Neutrophil (primary cell): ENCODE measurements around the genes ZFAND3 and LRFN2.

GRCh38 chr6:37191768-37192441 is 22.0 kb downstream of the PIM1 start:
- PRO-cap = no peak

- PRO-cap = no peak
These were observed 17.5 kb downstream of the CCDC167 start for GRCh38 chr6:37481963-37482730.

DNA sequence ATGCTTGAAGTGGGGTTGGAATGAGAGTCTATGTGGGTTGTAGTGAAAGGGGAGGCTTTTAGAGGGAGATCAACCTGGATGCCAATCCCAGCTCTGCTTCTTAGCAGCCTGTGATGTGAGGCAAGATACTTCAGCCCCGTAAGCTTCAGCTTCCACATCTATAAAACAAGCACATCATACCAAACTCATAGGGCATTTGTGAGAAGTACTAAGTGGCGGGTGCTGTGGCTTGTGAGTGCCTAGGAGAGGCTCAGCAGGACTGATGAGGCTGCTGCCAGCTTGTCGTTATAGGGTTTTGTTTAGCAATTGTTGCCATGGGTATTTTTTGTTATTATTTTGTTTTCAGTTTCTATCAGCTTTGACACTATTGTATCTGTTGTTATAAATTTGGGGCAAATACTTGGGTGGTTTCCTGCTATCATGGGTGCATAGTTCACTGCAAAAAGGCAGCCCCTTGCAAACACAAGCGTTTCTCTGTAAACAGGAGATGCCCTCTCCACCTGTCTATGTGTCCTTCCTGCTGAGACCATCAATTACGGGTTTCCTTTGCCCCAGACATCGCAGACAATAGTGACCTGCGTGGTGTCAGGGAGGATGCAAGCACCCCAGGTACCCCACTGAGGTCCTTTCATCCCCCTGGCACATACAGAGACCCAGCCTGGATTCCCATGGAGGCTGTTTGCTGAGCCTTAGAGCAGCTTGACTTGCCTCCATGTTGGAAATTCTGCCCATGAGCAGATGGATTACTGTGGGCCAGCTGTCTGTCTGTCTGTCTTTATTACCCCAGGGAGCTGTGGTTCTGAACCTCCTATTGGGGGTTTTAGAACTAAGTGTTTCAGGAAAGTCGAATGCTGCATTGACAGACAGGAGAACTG is 3.1 kb upstream of the CCDC167 start:
- PRO-cap = no peak

GRCh38 chr6:37535524-37536724 is 36.2 kb upstream of the CCDC167 start:
- PRO-cap = no peak

DNA sequence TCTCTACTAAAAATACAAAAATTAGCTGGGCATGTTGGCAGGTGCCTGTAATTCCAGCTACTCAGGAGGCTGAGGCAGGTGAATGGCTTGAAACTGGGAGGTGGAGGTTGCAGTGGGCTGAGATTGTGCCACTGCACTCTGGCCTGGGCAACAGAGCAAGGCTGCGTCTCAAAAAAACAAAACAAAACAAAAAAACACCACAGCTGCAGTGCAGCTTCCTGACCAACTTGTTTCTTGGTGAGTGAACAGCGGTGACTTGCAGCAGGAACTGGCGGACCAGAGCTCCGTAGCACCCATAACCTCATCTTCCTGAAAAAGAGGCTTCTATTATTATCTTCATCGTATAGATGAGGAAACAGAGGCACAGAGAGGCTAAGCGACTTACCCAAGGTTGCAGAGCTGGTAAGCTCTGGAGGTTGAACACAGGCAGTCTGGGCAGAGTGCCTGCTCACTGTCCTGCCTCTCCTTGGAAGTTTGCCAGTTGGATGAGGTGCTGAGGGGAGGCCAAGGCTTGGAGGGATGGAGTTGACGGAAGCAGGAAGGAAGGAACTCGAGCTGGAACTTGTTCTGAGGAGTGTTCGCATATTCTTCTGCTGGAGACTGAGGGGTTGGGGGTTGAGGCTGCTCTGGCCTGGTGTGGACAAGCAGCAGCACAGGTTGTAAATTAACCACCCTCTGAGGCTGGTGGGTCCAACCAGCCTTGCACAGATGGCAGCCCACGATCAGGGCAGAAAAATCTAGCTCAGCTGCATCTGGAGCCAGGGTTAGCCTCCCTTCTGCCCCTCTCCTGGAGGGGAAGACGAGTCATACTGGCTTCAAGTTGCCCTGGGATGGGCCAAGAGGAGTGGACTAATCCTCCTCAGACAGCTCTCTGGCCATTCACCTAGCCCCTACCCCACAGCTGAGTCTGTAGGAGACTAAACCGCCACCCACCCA is 48.0 kb upstream of the CCDC167 start:
- PRO-cap = no peak

DNA sequence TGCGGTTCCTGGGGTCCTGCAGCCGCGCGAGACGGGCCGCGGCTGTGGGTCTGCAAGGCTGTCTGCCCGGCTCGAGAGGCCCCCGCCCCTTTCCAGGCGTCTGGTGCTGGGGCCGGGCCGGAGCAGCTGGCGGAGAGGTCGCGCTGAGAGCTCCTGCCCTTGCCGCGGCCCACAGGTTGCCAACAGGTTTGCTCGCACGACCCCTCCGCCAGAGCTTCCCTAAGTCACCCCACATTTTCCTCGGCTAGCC is 919 bp upstream of the MDGA1 start:
- PRO-cap = no peak

DNA sequence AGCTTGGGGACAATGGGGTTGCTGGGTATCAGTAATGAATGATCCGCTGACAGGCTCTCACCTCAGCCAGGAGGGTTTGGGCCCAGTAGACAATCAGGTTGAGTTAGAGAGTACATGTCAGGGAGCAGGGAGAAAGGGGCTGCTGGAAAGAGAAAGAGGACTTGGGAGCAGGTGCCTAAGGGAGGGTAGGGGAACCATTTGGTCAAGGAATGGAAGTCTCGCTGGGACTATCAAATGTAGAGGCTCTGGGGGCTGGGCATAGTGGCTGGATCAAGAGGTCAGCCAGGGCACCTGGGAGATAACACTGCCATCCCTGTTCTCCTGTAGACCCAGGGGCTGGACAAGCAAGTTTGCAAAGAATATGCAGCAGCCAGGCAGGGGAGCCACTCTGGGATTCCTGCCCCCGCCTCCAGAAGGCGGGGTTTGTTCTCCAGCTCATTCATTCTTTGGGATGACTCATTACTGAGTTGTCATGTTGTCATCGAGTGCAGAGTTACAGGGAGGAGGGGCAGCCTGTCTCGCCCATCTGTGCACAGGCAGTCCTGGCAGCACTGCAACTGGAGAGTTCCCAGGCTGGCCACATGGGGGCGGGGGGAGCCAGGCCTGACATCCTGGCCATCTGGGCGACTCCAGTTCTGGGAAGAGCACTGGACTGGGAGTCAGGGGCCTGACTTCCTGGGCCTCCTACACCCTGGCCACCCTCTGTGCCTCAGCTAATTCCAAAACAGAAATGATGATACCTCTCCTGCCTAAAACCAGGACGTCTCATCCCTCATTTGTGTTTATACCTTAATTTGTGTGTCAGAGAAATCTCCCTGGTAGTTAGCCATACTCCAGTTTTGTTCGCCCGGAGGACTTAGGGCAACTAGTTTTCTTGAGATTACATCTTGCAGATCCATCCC is 28.2 kb upstream of the ZFAND3 start:
- PRO-cap = no peak

DNA sequence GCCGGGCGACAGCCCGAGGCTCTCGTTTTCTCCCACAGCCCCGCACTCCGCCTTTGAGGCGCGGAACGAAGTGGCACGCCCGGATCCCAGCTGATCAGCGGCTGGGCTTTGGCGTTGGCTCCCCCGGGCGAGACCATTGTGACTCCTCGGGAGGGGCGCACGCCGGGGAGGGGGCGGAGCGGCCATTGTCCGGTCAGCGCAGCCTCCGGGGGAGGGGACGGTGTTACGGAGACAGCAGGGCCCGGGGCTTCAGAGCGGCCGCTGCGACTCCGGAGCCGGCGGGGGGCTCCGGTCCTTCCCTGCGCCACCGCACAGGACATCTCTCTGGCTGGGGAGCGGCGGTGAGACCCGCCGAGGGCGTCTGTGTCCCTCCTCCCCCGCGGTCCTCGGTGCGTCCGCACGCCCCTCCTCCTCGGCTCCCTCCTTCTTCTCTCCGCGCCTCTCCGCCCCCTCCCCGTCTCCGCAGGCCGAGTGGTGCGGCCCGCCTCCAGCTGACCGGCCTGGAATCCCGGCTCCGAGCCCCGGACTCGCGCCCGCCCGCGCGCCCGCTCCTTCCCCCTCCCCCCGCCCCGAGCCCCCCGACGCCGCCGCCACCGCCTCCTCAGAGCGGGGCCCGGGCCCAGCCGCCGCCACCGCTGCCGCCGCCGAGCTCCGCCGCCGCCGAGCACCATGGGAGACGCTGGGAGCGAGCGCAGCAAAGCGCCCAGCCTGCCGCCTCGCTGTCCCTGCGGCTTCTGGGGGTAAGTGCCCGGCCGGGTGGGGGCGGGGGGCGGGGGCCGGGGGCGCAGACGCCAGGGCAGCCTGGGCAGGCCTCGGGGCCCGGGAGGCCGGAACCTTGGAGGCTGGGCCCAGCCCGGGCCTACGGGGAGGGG is at the start of gene ZFAND3:
TSS of gene ZFAND3 (plus strand) at position 451 of the 872 bp plus-strand sequence.
- PRO-cap = bidirectional peak, plus-strand start at position 252 of the sequence, minus-strand start at position 55 of the sequence; bidirectional peak, plus-strand start at position 490 of the sequence, minus-strand start at position 326 of the sequence

DNA sequence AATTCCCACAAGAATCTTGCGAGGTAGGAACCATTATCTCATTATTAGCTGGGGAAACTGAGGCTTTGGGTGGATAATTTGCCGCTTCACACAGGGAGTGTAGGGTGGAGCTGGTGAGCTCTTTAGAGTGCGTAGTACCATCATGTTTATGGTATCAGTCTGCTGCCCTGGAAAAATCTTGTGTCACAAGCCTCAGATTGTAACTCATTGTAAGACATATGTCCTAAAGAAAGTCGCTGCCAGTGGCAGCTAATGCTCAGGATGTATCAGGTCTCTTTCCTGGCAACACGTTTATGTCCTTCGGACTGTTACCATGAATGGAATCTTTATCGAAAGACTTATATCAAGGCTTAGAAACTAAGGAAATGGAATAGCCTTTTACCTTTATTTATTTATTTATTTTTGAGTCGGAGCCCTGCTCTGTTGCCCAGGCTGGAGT is 1.9 kb downstream of the ZFAND3 start:
- PRO-cap = no peak

DNA sequence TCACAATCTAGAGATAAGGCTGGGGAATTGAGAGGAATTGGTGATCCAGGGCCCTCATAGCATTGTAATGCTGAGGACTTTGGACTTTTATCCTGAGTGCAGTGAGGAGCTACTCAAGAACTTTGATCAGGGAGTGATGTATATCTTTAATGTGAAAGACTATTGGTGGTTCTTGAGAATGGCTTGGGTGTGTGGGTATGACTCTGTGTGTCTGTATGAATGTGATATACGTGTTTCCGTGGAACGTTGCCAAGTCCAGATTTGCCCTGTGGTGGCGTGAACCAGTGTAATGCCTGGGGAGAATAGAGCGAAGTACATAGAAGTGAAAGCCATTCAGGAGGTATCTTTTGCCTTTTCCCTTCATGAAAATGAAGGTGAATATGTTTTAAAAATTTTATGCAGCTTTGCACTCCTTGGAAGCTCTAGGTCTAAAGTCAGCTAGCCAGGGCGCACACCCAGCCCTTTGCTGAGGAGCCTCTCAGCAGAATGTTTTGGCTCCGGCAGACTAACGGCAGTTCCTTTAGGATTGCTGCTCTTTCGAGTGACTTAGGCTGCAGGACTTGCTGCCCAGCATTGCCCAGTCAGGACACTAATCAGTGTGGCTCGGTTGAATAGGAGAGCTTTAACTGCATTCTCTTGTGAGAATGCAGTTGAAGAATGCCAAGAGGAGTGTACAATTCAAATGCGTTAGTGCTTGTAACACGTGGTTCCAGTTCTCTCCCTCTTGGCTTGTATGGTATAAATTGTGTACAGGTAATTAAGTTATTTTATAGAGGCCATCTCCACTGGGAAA is 3.6 kb downstream of the ZFAND3 start:
- PRO-cap = no peak

DNA sequence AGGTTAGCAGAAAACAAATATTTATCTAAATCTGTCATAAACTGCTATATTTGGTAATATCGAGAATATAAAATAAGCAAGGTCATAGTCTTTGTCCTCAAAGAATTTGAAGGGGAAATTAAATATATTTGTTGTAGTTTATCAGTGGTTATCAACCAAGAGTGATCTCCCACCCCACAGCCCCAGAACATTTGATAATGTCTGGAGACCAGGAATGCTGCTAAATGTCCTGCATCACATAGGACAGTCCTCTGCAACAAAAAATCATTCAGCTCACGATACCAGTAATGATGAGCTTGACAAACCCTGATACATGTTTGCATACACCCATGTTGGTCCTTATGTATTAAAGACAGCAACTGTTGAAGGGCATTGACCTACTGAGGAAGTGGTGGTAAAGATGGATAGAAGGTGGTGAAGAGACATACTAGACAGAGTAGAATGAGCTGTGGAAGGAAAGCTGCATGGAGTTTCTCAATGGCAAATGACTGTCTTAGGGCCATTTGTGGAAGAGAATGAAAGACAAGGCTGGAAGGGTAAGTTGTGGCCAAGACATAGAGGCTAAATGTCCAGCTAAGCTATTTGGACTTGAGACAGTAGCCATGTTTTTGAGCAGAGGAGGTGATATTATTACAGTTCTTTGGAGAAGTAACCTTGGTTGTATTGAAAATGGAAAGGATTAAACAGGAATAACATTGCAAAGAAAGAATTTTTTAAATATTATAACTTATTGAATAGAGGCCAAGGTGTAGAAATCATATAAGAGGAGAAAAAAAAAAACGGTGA is 243.9 kb downstream of the ZFAND3 start:
- PRO-cap = no peak

- PRO-cap = no peak
These were observed 320.0 kb downstream of the ZFAND3 start for GRCh38 chr6:38139413-38140034.

GRCh38 chr6:38481446-38482167 is 158.1 kb downstream of the BTBD9 start:
- PRO-cap = no peak

GRCh38 chr6:38508327-38509208 is 131.2 kb downstream of the BTBD9 start:
- PRO-cap = no peak

GRCh38 chr6:38565255-38565749 is 74.4 kb downstream of the BTBD9 start:
- PRO-cap = no peak

DNA sequence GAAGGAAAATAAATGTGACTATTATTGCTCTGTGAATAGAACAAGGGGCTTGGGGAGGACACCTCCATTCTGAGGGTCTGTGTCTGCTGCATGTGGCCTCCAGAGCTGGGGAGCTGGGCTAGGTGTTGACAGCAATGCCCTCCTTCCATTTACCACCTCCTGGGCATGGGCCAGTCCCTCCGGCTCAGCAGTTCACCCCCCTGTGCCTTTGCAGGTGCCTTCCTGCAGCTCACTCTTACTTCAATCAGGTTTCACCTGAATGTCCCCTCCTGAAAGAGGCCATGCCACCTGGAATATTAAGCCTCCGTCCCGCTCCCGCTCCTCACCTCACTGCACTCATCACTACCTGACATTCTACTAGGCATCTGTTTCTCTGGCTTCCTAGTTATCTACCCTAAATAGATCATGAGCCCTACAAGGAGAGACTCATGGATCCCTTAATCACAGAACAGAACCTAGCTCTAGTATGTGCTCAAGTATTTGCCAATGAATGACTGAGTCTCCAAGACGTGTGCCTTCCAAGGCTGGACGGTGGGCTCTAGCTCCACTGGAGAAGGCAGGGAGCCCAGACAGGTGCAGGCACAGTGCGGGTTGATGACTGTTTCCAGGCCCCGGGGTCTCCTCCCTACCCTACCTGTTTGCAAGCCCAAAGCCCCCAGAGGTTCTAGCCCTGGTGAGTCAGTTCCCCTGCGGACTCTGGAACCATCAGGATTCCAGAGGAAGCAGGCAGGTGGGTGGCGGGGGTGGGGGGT is 22.2 kb downstream of the KCNK5 start:
- PRO-cap = no peak

DNA sequence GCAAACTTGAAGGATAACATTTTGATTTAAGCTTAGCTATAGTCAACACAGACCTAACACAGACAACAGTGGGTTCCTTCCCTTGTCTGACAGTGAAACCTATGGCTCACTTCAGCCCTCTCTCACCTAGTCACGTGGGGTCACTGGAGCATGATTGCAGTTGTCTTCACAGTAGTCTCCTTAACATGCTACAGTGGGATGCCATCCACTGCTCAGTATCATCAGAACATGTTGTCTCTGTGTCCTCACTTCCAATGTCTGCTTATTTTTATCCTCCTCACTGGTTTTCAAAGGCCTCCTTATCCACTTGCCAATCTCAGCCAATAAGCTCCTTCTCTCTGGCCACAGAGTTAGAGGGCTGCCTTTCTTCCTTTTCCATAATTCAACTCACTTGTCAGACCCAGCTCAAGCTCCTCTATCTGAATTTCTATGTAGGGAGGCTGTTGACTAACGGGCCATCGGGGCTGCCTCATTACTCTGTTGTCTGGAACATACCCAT is 28.3 kb upstream of the KIF6 start:
- PRO-cap = no peak

- PRO-cap = no peak
These were observed 393 bp upstream of the DAAM2 start for GRCh38 chr6:39791878-39792087.

DNA sequence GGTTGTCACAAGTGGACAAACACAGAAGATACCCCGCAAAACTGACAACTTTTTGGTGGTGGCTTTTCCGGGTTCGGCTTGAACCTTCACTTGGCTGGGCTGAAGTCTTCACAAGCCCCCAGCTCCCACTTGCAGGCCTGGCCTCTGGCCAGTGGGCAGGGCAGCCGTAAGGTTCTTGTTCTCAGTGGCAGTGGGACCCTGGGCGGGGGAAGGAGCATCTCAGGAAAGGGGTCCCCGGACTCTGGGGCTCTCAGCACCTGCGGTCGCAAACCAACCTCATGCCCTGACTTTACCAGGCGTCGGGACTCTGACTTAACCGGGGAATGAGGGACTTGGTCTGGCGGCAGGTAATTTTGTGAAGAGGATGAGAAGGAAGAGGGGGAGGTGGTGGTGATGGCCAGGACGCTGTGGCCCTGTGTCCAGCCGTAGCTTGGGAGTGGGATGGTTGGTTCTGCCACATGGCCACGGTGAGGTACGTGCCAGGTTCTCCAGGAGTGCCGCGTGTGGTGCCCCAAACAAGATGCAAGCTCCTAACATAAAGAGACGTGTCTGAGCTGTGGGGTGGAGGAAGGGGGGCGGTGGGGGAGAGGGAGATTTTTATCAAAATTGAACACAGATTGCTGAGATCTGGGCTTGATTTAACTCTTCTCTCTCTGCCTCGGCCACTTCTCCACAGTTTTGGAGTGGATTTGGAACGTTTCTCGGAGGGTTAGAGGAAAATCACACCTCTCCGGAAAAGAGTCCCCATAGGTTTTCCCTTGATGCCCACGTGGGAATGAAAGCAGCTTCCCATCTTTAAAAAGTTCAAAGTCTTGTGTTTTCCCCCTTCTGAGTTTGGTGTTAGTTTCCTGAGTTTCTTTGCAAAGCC is 855 bp downstream of the DAAM2 start:
- PRO-cap = no peak

- PRO-cap = no peak
These were observed at the start of gene LRFN2 for GRCh38 chr6:40586853-40588223. Gene LRFN2, minus strand, starts transcription at chr6:40587364.